ENCODE data around the genes NSG1 and EVC.

GRCh38 chr4:3501205-3501737 is 31.0 kb downstream of the LRPAP1 start:
- PRO-cap, 2 experiments = no peak in any of the 2 experiments

- PRO-cap, 2 experiments = no peak in any of the 2 experiments
Measured at GRCh38 chr4:3514096-3514575, 18.1 kb downstream of the LRPAP1 start.

- PRO-cap, 2 experiments = no peak in any of the 2 experiments
Measured at GRCh38 chr4:3746195-3746609, 20.0 kb upstream of the ADRA2C start.

- PRO-cap, 2 experiments = no peak in any of the 2 experiments
Measured at GRCh38 chr4:3759395-3759698, 6.8 kb upstream of the ADRA2C start.

DNA sequence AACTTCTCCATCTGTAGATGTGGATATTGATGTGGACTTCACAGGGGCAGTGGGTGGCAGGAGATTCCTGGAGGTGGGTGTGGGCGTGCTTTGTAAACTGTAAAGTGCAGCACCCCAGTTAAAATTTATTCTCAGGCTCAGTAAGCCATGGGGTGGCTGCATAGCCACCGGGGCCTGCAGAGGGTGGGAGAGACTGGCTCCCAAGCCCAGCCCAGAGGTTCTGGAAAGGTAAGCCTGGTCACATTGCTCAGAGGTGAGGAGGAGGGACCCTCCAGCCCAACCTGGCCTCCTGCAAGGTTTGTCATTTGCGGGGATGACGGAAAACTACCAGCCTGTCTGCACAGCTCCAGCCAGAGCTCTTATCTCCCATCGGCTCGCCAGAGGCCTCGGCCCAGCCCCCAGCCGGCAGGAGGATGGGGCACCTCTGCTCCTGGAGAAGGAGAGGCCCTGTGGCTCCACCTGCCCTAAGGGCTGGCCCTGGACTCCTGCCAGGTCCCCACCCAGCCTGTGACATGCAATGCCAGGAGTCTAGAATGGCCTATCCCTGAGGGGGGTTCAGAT is 14.0 kb downstream of the ADRA2C start:
- PRO-cap, 2 experiments = no peak in any of the 2 experiments

DNA sequence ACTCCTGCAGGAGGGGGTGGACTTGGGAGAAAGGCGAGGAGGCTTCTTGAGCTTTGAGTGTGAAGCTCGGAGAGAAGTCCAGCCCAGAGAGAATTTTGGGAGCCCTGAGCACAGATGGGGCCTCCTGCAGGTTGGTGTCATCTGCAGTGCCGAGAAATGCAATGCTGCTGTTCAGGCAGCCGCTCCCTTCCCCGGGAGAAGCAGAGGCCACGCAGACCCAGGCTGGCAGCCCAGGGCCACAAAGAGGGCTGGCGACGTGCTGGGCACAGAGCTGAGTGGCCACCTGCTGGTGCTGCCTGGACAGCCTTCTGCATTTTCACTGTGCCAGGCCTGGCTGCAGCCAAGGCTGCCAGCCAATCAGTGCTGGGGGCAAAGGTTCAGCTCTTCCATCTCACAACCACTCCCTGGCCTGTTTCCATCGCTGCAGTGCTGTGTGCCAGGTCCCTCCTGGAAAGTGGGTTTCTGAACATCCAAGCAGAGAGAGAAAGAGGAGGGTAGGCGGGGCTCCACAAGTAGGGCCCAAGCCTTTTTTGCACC is 20.0 kb downstream of the ADRA2C start:
- PRO-cap, 2 experiments = no peak in any of the 2 experiments

GRCh38 chr4:4047753-4048425 is 178.8 kb downstream of the OTOP1 start:
- PRO-cap, 2 experiments = no peak in any of the 2 experiments

- PRO-cap, 2 experiments = no peak in any of the 2 experiments
Measured at GRCh38 chr4:4386621-4387294, at the start of gene NSG1. NSG1 (plus strand) TSS chr4:4387102.

- PRO-cap, 2 experiments = no peak in any of the 2 experiments
Measured at GRCh38 chr4:4387635-4388326, 879 bp downstream of the NSG1 start.

DNA sequence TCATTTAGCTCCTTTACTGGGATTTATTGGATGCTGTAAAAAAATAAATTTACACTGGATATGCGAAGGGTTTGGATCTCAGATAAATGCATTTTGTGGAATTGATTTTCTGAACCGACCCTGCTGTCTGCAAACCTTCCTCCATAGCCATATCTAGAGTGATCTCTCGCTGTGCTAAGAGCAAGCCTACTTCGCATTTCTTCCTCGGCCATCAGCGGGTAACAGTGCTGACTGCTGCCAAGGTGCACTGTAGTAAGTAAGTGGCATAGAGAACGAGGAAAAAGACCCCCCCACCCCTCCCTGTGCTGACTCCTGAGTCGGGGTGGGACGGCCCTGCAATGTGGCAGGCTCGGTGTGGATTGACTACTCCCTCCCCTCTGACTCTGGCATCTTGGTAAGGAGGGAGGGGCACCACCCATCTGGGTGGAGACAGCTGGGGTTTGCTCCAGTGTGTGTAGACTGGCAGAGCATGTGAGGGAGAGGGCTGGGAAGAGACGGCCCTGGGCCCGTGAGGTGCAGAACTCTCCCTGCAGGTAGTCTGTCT is 30.8 kb downstream of the NSG1 start:
- PRO-cap, 2 experiments = no peak in any of the 2 experiments

DNA sequence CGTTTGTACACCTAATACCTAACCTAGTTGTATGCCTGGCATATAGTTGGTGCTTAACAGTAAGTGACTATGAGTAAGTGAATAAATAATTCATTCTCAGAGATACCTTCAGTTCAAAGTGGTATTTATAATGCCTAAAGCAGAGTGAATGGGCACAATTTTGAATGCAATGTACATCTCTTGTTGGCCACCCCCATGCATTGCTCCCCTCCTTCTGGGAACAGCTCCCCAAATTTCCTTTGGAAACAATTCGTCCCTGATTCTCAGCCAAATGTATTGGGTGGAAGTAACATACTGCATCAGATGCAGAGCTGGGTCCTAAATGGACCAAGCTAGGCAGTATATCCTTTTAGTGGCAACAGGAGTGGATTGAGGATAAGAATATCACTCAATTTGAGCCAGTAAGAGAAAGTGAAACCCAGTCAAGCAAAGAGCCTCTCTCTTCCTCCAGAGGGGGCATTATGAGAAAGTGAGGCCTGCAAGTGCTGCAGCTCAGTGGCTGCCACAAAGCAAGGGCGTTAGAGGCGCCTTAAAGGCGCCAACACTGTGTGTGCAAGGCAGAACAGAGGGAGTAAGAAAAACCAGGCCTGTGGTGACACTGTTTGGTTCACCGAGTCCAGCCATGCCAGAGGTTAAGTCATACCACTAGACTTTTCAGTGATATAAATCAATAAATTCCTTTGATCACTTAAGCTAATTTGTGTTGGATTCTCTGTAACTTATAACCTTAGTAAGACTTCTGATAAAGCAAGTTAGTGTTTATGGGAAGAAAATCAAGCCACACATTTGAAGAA is 17.6 kb downstream of the STX18 start:
- PRO-cap, 2 experiments = no peak in any of the 2 experiments

- PRO-cap, 2 experiments = no peak in any of the 2 experiments
Measured at GRCh38 chr4:4672974-4673203, 131.0 kb upstream of the STX18 start.

- PRO-cap, 2 experiments = no peak in any of the 2 experiments
Measured at GRCh38 chr4:4851417-4851727, 8.1 kb upstream of the MSX1 start.

DNA sequence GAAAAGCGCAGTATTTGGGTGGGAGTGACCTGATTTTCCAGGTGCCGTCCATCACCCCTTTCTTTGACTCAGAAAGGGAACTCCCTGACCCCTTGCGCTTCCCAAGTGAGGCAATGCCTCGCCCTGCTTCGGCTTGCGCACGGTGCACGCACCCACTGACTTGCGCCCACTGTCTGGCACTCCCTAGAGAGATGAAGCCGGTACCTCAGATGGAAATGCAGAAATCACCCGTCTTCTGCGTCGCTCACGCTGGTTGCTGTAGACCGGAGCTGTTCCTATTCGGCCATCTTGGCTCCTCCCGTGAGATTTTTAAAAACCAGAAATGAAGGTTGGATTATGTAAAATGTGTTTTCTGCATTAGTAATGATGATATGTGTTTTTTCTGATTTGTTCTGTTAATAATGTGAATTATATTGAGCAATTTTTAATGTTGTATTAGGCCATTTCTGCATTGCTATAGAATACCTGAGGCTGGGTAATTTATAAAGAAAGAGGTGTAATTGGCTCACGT is 59.6 kb downstream of the CYTL1 start:
- PRO-cap, 2 experiments = no peak in any of the 2 experiments

GRCh38 chr4:5568384-5568849 is 139.9 kb downstream of the EVC2 start:
- PRO-cap, 2 experiments = no peak in any of the 2 experiments

- PRO-cap, 2 experiments = peak in 2 of 2 experiments; most common plus-strand start chr4:5711203 (in 1); most common minus-strand start chr4:5711063 (in 1)
Measured at GRCh38 chr4:5710877-5711783, at the start of gene EVC. EVC (plus strand) TSS chr4:5711201.

- PRO-cap, 2 experiments = no peak in any of the 2 experiments
Measured at GRCh38 chr4:5798414-5798868, 87.4 kb downstream of the EVC start.

GRCh38 chr4:5825376-5825834 is 67.5 kb downstream of the CRMP1 start:
- PRO-cap, 2 experiments = no peak in any of the 2 experiments

DNA sequence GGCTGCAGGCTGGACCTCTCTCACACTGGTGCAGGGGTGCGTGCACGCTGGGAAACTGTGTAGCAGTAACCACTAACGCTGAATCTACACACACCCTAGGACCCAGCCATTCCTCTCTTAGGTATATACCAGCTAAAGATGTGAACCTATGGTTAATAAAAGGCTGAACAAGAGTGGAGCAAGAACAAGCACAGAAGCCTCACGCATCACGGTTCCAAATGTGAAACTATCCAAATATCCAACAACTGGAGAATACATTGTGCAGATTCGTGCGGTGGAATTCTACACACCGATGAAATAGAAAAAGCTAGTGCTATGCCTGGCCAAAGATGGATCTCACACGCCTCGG is 48.2 kb downstream of the CRMP1 start:
- PRO-cap, 2 experiments = no peak in any of the 2 experiments

GRCh38 chr4:5889974-5891025 is 2.6 kb downstream of the CRMP1 start:
- PRO-cap, 2 experiments = no peak in any of the 2 experiments